GM12878 (cell line): ENCODE measurements around a stretch of chr6.

DNA sequence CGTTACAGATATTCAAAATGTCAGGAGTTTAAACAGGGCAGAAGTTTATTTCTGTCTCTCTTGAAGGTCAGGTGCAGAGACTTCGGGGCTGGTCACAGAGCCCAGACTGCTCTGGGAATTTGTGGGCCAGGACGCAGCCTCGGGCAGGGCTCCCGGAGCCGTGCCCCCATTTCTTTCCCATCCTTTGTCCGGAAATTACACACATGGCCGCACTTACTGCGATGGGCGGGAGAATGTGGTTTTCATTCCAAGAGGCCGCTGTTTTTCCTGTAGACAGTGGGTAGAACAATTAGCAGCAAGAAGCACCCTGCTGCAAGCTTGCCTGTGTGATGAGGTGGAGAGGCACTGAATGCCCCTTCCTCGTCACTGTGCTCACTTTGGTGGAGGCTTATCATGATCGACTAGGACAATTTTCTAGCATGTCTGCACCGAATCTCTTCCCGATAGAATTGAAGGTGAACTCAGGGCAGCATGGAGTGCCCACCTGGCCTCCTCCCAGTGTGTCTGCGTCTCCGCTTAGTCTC, 102.9 kb downstream of the DACT2 start:
- RAMPAGE, long total RNA = no peak
- RRBS, 2 experiments = 25% methylated on average over 1 of the region's 17 CpGs; no CpG with 5 or more reads in 1 of the 2 experiments
CAGE:
- cytosol, long polyA minus RNA = no peak
- cytosol, long polyA plus RNA = no peak
- long polyA plus RNA = no peak
- nucleolus, long total RNA = no peak
- nucleus, long polyA plus RNA = no peak
- nucleus, long total RNA = no peak

- RAMPAGE, long total RNA = no peak
- RRBS, 2 experiments = no CpG with 5 or more reads among the region's 7 CpGs
CAGE:
- cytosol, long polyA minus RNA = no peak
- cytosol, long polyA plus RNA = no peak
- long polyA plus RNA = no peak
- nucleolus, long total RNA = no peak
- nucleus, long polyA plus RNA = no peak
- nucleus, long total RNA = no peak
These were observed 97.7 kb downstream of the DACT2 start for GRCh38 chr6:168221927-168222237.

DNA sequence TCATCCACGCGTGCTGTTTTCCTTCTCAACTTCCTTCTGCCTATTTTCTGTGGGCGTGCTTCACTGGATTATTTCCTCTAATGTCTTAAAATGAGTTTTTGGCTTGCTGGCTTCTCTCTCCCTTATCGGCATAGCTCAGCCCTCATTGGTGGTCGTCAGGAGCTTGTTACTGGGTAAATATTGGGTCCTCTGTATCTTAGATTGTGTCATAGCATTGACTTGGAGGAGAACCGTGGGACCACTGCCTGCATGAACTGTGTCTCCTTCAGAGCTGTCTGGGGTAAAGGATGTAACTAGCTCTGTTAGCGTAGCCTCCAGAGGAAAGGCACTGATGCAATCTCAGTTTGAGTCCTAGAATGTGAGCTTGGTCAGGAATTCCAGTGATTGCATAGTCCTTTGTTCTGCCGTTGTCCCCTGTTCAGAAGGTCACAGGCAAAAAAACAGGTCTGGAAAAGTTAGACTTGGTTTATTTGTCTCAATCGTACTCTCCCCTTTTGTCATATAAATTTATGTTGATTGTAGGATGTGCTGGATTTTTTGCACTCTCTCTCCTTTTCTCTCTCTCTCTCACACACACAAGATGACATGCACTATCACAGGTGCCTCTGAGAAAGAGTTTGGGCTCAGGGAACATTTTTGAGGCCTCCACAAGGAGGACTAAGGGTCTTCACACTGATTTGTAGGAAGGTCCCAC, 6.7 kb upstream of the DACT2 start:
- RAMPAGE, long total RNA = no peak
- RRBS, 2 experiments = no CpG with 5 or more reads among the region's 9 CpGs
CAGE:
- cytosol, long polyA minus RNA = no peak
- cytosol, long polyA plus RNA = no peak
- long polyA plus RNA = no peak
- nucleolus, long total RNA = no peak
- nucleus, long polyA plus RNA = no peak
- nucleus, long total RNA = no peak

GRCh38 chr6:168390584-168391474, 50.2 kb upstream of the SMOC2 start:
- RAMPAGE, long total RNA = no peak
- RRBS, 2 experiments = no CpG with 5 or more reads among the region's 18 CpGs
CAGE:
- cytosol, long polyA minus RNA = no peak
- cytosol, long polyA plus RNA = no peak
- long polyA plus RNA = no peak
- nucleolus, long total RNA = no peak
- nucleus, long polyA plus RNA = no peak
- nucleus, long total RNA = no peak

DNA sequence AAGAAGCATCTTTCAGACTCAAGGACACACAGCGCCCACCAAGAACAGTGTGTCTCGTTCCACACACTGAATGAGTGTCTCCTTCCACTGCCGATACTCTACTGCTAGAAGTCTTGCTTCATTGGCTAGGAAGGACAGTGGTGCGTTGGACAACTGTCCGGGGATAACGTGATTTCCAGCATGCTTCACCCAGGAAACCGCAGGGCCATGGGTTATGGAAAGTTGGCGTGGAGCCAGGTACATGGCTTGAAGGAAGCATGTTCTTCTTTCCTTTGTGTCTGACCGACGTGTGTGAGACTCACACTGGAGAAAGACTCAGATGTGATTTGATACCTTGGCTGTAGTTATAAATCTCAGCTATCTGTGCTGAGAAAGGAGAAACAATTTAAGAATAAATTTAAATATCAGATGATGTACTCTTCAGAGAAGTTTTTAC, 73.3 kb downstream of the SMOC2 start:
- RAMPAGE, long total RNA = no peak
- RRBS, 2 experiments = no CpG with 5 or more reads among the region's 10 CpGs
CAGE:
- cytosol, long polyA minus RNA = no peak
- cytosol, long polyA plus RNA = no peak
- long polyA plus RNA = no peak
- nucleolus, long total RNA = no peak
- nucleus, long polyA plus RNA = no peak
- nucleus, long total RNA = no peak

DNA sequence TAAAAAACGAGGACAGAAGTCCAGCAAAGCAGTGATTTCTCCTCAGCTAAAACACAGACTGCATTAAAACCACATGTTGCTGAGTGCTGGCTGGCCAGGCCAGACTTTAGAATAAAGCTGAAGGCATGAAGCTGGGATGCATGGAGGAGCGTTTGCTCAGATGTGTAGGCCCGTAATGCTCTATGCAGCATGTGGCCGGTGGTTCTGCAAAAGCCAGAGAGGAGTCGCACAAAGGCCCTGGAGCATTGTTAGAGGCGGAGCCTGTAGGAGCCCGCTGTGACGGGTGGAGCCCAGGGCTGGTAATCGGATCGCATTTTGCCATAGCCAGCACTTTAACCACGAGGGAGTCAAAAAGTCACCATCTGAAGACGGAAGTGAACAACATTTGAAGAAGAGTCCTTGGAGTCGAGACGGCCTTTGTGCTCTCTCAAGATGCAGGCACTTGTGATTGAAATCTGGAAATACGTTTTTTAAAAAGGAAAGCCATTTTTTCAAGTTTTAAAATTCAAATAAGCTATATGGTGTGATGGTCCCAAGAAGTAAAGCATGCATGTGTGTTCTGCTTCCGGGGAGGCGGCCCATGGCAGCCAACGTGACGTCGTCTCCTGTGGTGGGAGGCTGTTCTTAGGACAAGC, 83.8 kb downstream of the SMOC2 start:
- RAMPAGE, long total RNA = no peak
- RRBS, 2 experiments = no CpG with 5 or more reads among the region's 20 CpGs
CAGE:
- cytosol, long polyA minus RNA = no peak
- cytosol, long polyA plus RNA = no peak
- long polyA plus RNA = no peak
- nucleolus, long total RNA = no peak
- nucleus, long polyA plus RNA = no peak
- nucleus, long total RNA = no peak

- RAMPAGE, long total RNA = no peak
- RRBS, 2 experiments = no CpG with 5 or more reads among the region's 1 CpG
CAGE:
- cytosol, long polyA minus RNA = no peak
- cytosol, long polyA plus RNA = no peak
- long polyA plus RNA = no peak
- nucleolus, long total RNA = no peak
- nucleus, long polyA plus RNA = no peak
- nucleus, long total RNA = no peak
These were observed 182.7 kb downstream of the THBS2 start for GRCh38 chr6:169071021-169071220.

- RAMPAGE, long total RNA = no peak
- RRBS, 2 experiments = no CpG with 5 or more reads among the region's 10 CpGs
CAGE:
- cytosol, long polyA minus RNA = no peak
- cytosol, long polyA plus RNA = no peak
- long polyA plus RNA = no peak
- nucleolus, long total RNA = no peak
- nucleus, long polyA plus RNA = no peak
- nucleus, long total RNA = no peak
These were observed 3.0 kb downstream of the THBS2 start for GRCh38 chr6:169250507-169251265.

DNA sequence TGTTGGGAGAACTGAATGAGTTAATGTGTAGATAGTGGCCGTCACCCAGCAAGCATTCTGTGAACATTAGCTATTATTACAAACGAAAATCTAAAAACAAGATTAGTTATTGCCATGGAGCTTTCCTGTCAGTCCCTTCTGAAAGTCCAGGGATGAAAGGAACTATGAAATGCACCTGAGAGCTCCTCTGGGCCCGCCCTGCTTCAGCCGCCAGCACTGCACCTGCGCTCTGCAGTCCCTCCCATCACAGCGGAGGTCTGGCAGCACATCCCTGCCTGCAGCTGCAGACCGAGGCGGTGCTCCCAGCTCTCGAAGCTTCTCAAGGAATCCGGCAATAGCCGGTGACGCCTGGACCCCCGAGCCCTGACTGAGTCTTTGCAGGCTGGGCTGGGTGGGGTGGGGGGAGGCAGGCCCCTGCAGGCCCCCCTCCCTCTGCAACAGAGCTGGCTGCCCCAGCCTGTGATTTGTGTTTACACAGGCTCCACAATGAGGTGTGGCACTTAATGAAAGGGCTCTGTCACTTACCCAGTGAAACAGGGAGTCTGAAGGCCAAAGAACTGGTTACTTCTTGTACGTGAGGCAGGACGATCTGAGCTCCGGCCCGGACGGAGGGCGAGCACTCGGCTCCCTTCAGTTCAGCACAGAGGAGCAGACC, 192.0 kb upstream of the THBS2 start:
- RAMPAGE, long total RNA = no peak
- RRBS, 2 experiments = no CpG with 5 or more reads among the region's 20 CpGs
CAGE:
- cytosol, long polyA minus RNA = no peak
- cytosol, long polyA plus RNA = no peak
- long polyA plus RNA = no peak
- nucleolus, long total RNA = no peak
- nucleus, long polyA plus RNA = no peak
- nucleus, long total RNA = no peak

GRCh38 chr6:169452111-169453018, 198.7 kb upstream of the THBS2 start:
- RAMPAGE, long total RNA = no peak
- RRBS, 2 experiments = 50 to 52% methylated on average over 4 of the region's 40 CpGs
CAGE:
- cytosol, long polyA minus RNA = no peak
- cytosol, long polyA plus RNA = no peak
- long polyA plus RNA = no peak
- nucleolus, long total RNA = no peak
- nucleus, long polyA plus RNA = no peak
- nucleus, long total RNA = no peak

GRCh38 chr6:169454453-169454957, 200.9 kb upstream of the THBS2 start:
- RAMPAGE, long total RNA = no peak
- RRBS, 2 experiments = no CpG with 5 or more reads among the region's 8 CpGs
CAGE:
- cytosol, long polyA minus RNA = no peak
- cytosol, long polyA plus RNA = no peak
- long polyA plus RNA = no peak
- nucleolus, long total RNA = no peak
- nucleus, long polyA plus RNA = no peak
- nucleus, long total RNA = no peak

DNA sequence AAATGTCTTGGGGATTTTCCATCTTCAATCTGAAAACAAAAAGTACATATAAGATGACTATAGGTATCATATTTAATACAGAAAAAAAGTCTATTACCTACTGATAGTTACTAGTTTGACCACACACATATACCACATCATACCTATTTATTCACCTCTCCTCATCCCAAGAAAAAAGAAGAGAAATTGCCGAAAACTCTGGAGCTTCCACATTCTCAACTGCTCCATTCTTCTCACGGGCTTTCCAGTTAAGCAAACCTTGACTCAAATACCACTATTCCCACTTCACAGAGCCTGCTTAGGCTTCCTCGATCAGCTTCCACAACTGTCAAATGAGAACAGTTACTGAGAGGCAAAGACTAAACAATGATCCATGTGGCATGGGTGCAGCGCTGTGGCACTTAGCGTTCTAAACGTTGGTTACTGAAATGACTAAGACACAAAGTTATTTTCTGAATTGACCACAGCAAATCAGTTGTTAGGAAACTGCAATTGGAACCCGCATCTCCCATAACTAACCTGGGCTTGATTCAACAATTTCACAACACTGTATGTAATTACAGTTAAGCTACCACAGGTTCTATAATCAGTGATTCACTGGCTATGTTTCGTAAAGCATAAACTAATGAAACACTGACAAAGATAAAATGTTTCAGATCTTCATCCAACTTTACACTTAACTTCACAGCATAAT, 12.7 kb downstream of the WDR27 start:
- RAMPAGE, long total RNA = no peak
- RRBS, 2 experiments = no CpG with 5 or more reads among the region's 8 CpGs
CAGE:
- cytosol, long polyA minus RNA = no peak
- cytosol, long polyA plus RNA = no peak
- long polyA plus RNA = no peak
- nucleolus, long total RNA = no peak
- nucleus, long polyA plus RNA = no peak
- nucleus, long total RNA = no peak

DNA sequence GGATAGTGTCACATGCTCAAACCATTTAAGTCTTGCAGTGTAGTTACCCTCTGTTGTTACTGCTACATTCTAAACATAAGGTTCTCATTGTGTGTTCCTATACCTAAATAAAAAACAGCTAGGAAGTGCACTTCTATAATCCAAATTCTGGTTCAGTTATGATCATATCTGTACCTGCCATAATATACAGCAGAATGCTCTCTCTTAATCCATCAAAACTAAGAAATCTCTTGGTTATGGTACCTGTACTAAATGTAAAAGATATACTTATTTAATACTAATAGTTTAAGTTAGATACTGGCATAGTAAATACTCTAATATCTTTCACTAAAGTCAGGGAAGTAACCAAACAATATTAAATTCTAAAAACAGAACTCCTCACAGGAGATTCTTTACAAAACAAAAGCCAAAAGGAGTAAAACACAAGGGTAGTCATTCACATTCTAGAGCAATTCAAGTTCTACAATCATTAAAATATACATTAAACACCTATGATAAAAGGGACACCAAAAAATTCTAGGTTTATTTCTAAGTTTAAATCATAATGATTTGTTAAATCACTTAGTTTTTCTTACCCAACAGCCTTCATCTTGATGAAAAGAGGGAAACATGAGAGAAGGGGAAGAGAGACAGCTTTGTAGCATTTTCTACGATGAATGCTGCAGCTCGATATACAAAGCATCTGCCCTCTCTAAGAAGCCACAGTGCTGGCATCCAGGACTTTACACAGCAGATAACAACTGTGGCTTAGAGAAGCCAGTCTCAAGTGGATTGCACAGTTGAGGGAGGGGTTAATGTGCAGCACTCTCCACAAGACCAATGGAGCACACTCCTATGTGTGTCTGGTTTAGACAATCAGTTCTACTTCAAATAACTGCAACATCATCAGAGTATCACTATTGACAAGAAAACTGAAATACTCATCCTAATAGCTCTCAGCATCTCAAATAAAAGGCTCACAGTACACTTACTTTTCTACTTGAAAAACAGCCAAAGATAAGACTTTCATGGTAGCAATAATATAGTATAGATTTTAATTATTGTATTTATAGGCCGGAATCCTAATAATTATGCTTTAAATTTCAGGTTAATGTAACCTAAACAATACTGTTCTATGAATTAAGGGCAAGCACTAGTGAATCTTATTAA, 5.7 kb downstream of the C6orf120 start:
- RAMPAGE, long total RNA = no peak
- RRBS, 2 experiments = no CpG with 5 or more reads among the region's 3 CpGs
CAGE:
- cytosol, long polyA minus RNA = no peak
- cytosol, long polyA plus RNA = no peak
- long polyA plus RNA = no peak
- nucleolus, long total RNA = no peak
- nucleus, long polyA plus RNA = no peak
- nucleus, long total RNA = no peak

GRCh38 chr6:169722457-169722800, 1.9 kb downstream of the PHF10 start:
- RAMPAGE, long total RNA = no peak
- RRBS, 2 experiments = no CpG with 5 or more reads among the region's 4 CpGs
CAGE:
- cytosol, long polyA minus RNA = no peak
- cytosol, long polyA plus RNA = no peak
- long polyA plus RNA = no peak
- nucleolus, long total RNA = no peak
- nucleus, long polyA plus RNA = no peak
- nucleus, long total RNA = no peak

GRCh38 chr6:169800698-169801108, 49.3 kb downstream of the ERMARD start:
- RAMPAGE, long total RNA = no peak
- RRBS, 2 experiments = no CpG with 5 or more reads among the region's 6 CpGs
CAGE:
- cytosol, long polyA minus RNA = no peak
- cytosol, long polyA plus RNA = no peak
- long polyA plus RNA = no peak
- nucleolus, long total RNA = no peak
- nucleus, long polyA plus RNA = no peak
- nucleus, long total RNA = no peak

- RAMPAGE, long total RNA = no peak
- RRBS, 2 experiments = 88 to 90% methylated on average over 5 to 7 of the region's 37 CpGs
CAGE:
- cytosol, long polyA minus RNA = no peak
- cytosol, long polyA plus RNA = no peak
- long polyA plus RNA = no peak
- nucleolus, long total RNA = no peak
- nucleus, long polyA plus RNA = no peak
- nucleus, long total RNA = no peak
These were observed 267.2 kb downstream of the DLL1 start for GRCh38 chr6:170023607-170024159.

- RAMPAGE, long total RNA = no peak
- RRBS, 2 experiments = no CpG with 5 or more reads among the region's 26 CpGs
CAGE:
- cytosol, long polyA minus RNA = no peak
- cytosol, long polyA plus RNA = no peak
- long polyA plus RNA = no peak
- nucleolus, long total RNA = no peak
- nucleus, long polyA plus RNA = no peak
- nucleus, long total RNA = no peak
These were observed 264.6 kb downstream of the DLL1 start for GRCh38 chr6:170026068-170026966.

DNA sequence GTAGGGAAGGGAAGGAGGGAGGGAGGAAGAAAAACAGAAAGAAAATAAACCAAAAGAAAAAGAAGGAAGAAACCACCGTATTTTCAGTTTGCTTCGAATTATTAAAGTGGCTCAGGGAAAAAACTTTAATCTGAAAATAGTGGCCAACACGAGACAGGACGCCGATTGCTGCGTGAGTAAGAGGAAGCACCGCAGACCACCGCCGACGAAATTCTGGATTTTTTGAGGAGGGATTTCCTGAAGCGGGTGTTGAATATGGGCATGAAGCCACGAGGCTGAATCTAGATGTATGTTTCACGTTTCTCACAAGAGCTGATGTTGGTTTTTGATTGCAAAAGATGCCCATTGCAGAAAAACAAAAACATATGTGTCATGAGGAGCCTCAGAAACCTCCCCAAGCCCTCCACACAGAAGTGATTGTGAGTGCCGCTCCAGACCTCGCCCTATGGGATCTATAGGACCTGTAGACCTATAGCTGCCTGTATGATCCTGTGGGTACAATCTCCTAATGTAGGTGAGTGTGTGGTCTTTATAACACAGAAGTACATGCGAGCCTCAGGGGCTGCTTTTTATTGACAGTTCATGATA, 244.1 kb downstream of the DLL1 start:
- RAMPAGE, long total RNA = no peak
- RRBS, 2 experiments = no CpG with 5 or more reads among the region's 16 CpGs
CAGE:
- cytosol, long polyA minus RNA = no peak
- cytosol, long polyA plus RNA = no peak
- long polyA plus RNA = no peak
- nucleolus, long total RNA = no peak
- nucleus, long polyA plus RNA = no peak
- nucleus, long total RNA = no peak

- RAMPAGE, long total RNA = no peak
- RRBS, 2 experiments = 92% methylated on average over 1 of the region's 18 CpGs; no CpG with 5 or more reads in 1 of the 2 experiments
CAGE:
- cytosol, long polyA minus RNA = no peak
- cytosol, long polyA plus RNA = no peak
- long polyA plus RNA = no peak
- nucleolus, long total RNA = no peak
- nucleus, long polyA plus RNA = no peak
- nucleus, long total RNA = no peak
These were observed 112.0 kb downstream of the DLL1 start for GRCh38 chr6:170178833-170179341.

- RAMPAGE, long total RNA = no peak
- RRBS, 2 experiments = 7 to 21% methylated on average over 54 of the region's 89 CpGs
CAGE:
- cytosol, long polyA minus RNA = no peak
- cytosol, long polyA plus RNA = no peak
- long polyA plus RNA = no peak
- nucleolus, long total RNA = no peak
- nucleus, long polyA plus RNA = no peak
- nucleus, long total RNA = no peak
These were observed 5.5 kb upstream of the DLL1 start for GRCh38 chr6:170296268-170296957.